Mesenteric fat pad (tissue), 1 donor: Measurements from ENCODE around the gene MTRF1.

DNA sequence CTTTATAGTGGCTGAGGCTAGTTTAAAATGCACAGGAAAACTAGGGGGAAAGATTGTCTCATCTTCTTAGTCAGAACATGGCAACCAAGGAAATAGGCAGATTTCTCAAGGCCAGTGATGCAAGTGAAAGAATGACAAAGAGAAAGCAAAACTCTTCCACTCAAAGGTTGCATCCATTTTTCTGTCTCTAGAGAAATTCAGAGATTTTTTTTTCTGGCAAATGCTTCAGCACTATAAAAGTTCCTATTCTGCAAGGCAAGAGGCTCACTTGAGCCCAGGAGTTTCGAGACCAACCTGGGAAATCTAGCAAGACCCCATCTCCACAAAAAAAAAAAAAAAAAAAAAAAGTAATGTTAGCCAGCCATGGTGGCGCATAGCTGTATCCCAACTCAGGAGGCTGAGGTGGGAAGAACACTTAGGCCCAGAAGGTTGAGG, 414.7 kb downstream of the FOXO1 start:
- PRO-cap = no peak

GRCh38 chr13:40315266-40315770, 351.1 kb downstream of the FOXO1 start:
- PRO-cap = no peak

DNA sequence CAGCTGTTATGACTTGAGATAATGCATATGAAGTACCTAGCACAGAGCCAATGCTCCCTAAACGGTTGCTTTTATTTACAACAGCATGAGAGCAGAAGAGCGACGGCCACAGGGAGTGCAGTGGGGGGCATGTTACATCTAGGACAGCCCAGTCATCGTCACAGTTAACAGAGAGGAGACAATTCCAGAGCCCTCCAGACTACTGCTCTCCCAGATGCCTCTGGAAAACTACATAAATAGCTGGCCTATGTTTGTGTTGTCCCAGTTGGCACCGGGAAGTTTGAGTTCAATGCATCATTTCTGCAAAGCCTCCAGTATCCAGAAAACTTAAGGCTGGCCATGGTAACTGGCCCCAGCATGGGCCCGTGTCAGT, 321.6 kb downstream of the FOXO1 start:
- PRO-cap = no peak

DNA sequence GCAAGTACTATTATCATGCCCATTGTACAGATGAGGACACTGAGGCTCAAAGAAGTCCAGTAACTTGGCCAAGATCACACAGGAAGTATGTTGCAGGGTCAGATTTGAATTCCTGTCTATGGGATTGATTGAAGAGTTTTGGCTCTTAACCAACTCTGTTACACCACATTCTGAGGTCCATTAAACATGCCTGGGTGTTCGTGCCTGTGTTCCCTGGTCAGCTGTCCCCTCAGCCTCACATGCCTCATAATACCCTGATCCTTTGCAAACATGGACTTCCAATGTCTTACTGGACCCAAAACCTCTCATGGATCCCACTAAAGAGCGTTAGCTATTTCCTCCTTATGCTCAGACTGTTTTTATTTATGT, 319.7 kb downstream of the FOXO1 start:
- PRO-cap = no peak

- PRO-cap = no peak
These were observed 277.8 kb downstream of the FOXO1 start for GRCh38 chr13:40388485-40389102.

DNA sequence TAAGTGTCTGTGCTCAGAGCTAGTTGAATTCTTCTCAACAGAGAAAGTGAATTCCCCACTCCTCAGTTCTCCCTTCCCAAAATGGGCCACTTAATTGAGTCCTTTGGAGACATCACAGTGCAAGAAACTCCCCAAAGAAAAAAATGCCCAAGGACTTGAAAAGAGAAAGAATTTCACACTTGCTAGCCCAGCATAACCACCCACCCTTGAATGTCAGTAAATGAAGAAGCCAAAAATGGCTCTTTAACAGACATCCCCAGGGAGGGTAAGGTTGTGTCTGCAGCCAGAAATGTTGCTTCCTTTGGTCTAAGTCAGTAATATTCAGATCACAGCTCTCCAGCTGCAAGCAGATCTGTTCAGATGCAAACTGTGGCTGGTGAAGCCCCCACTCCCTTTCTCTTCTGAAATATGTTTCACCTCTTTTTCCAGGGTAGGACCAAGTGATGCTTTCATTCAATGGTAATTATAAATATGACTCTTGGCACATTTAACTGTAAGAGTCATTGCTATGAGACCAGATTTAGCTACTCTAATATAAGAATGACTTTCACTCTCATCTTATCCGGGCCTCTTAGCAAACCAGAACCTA, 234.4 kb downstream of the FOXO1 start:
- PRO-cap = no peak

DNA sequence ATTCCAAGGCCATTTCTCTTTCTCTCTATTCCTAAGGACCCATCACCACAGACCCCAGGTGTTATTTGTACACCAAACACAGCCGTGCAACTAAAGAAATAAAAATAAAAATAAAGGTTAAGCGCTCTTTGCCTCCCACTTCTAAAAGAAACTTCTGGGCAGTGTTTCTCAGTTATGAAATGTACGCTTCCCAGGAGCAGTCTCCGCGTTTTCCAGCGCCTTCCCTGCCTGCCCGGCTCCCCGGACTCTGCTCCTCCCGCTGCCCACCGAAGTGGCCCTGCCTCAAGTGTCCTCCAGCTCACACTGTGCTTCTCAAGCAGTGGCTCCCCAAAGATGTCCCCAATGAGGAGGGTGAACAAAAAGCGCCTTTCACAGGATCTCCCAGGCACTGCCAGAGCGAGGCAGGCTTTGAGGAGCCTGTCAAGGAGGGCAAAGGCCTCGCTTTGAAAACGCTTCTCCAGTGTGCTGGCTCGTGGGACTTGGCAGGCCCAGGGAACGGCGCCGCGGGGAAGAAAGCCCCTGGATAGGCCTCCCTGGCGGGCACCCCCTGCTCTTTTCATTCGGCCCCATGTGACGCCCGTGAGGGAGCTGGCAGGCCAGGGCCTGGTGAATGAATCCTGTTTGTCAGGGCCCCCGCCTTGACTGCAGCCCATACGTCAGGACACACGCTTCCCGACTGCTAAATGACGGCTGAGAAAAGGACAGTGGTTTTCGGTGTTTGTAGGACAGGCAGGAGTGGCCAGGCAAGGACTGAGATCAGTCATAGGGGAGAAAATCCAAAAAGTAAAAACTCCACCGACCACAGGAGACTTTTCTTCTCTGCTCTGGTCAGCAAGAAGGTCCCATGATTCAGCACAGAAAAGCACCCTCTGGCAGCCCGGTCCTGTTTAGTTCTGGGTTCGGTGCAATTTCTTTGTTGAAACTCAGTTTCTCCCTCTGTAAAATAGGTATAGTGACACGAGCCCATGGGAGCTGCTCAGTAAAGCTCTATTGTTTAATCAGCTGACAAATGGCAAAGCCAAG, 187.0 kb downstream of the FOXO1 start:
- PRO-cap = no peak

DNA sequence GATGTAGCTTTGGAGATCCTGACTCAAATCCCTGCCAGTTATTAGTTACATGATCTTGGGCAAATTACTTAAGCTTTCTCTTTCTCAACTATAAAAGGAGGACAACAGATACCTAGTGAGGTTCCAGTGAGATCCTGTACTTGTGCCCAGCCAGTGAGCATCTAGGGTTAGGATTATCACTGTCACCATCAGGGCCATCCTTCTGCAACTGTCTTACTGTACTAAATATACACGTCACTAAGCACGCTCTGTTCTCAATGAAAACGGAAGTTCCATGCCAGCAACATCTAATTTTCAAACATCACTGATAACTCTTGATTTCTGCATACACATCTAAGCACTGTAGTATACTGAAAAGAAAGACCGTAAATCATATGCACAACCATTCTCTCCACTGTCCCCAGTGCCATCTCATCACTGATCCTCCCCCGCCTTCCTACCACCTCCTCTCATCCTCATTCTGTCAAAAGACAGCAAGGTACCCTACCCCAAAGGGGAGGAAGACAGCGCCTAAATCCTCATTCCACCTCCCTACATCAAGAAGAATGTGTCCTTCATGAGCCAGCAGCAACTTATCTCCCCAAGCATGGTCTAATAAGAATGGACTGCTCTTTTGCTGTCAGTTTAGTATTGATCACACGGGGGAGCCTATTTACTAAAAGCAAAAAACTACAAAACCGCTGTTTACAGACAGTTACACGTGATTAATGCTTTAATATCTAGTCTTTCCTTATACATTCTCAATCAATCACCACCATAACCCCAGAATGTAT, 69.8 kb downstream of the FOXO1 start:
- PRO-cap = no peak

DNA sequence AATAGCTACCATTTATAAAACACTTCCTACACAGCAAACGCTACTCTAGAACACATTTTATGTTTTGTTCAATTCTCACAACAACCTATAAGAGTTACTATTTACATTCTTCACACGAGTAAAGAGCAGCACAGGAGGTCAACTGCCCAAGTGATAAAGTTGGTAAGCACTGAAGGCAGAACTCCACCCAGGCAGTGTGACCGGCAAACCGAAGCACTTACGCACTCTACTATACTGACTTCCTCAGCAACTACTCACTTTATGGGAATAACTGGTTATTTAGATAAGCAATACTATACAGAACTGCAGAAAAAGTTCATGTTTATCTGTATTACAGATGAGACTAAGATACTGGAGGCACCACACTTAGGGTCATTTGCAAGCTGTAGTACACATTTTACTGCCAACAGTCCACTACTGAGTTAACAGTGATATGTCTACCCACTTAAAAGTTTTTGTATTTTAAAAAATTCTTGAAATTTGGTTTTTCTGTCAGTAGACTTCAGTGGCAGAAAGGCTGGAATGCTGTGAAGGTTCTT, 28.8 kb downstream of the FOXO1 start:
- PRO-cap = no peak

GRCh38 chr13:40653112-40653706, 13.2 kb downstream of the FOXO1 start:
- PRO-cap = no peak

DNA sequence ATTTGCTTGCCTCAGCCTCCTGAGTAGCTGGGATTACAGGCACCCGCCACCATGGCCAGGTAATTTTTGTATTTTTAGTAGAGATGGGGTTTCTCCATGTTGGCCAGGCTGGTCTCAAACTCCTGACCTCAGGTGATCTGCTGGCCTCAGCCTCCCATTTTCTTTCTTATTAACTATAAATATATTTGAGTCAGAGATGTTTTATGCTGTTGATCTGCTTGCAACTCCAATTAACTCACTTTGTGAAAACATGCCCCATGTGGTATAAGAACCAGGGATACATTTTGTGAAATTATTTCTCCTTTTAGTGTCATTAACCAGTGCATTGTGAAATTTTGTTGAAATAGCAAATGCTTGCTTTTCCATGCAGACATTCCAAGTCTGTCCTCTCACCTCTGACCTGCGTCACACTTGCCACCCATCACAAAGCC, 5.1 kb upstream of the SLC25A15 start:
- PRO-cap = no peak

DNA sequence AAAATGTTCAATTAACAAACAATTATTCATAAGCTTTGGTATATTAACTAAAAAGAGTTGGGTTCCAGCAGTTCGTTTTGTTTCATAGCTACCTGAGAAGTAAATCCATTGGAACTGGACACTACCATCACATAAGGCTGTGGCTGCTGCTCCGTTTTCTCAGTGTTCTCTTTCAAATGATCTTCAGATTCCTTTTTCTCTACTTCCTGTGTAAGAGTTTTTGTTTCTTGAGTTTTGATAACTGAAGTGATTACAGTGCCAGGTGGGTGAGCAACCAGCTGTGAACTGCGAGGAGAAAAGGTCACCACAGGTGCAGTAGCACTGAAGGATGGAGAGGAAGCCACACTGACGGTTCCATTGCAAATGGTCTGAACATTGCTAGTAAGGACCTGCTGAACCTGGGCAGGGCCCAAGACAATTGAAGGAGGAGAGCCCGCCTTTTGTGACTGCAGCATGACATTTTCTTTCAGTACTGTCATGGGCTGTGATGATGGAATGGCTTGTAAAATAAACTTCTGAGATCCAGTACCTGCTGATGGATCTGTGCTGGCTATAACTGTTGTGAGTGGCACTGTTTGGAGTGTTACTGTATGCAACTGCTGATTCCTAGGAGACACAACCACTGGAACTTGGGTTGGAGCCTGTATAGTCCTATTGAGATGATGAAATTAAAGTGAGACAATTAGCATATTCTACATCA, 85.6 kb downstream of the ELF1 start:
- PRO-cap = no peak

- PRO-cap = no peak
These were observed 44.3 kb downstream of the ELF1 start for GRCh38 chr13:40974584-40975419.

GRCh38 chr13:41054219-41054584, 7.1 kb upstream of the WBP4 start:
- PRO-cap = no peak

- PRO-cap = unidirectional peak, minus-strand start at chr13:41263576
These were observed at the start of gene MTRF1 for GRCh38 chr13:41263173-41264070. MTRF1 (minus strand) TSS chr13:41263576.

DNA sequence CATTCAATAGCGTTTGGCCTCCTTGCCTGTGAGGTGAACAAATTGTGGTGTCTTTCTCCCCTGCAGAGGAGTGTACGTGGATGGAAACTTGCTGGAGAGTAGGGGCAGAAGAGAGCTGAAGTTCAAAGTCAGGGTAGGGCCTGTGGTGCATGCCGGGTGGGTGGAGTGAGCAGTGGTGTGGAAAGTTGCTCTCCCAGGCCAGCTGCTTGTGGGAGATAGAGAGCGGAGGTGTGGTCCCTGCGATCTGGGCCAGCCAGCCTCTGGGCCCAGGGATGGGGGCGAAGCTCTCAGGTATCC, 6.5 kb downstream of the RGCC start:
- PRO-cap = no peak

GRCh38 chr13:41464187-41464989, 7.0 kb downstream of the RGCC start:
- PRO-cap = no peak

GRCh38 chr13:41464990-41465527, 7.7 kb downstream of the RGCC start:
- PRO-cap = no peak

DNA sequence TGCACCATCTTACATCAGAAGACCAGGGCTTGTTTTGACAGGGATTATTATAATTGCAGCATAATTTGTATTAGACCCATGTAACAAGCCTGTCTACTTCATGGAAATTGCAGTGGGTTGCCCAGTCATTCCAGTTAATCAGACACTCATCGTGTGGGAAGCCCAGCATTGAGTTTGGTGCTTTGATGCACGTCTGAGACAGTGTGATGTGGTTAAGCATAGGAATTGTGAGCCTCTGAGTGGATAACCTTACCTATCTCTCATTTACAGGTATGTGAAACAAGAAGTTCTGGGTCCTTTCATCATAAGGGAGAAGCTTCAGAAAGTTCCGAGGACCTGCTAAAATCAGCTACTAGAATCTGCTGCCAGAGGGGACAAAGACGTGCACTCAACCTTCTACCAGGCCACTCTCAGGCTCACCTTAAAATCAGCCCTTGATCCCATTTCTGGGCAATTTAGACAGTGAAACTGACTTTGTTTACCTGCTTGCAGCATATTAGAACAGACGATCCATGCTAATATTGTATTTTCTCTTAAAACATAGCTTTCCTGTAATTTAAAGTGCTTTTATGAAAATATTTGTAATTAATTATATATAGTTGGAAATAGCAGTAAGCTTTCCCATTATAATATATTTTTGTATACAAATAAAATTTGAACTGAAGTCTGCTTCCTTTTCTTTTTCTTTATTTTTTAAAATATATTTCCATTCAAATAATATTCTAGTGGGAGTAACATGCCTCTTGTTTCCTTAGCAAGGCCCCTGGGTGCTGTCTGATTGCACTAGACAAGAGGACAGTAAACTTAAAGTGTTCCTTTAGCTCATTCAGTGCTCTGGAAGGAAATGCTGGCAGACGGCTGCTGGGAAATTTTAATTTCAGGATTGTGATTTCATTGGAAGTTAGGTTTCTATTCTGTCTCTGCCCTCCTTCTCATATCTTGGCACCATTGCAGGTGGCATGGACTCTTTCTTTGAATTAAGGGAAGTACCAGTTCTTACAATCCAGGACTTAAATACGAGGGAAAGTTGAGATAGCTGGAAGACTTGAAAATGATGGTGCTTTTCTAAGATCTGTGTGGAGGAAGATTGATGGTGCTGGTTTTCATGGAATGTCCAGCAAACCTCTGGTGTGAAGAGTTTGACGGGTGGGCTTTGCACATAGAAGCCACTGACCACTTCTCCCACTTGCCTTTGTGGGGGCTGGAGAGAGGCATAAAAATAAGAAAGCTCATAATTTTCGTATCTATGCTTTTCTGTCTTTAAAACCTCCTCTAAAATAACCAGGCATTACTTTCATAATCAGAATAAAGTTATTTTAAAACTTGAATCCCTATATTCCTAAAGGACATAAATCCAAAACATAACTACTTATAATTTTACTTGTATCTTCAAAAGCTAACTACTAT, 13.4 kb downstream of the RGCC start:
- PRO-cap = no peak

- PRO-cap = no peak
These were observed 46.0 kb downstream of the RGCC start for GRCh38 chr13:41503273-41503813.